ENCODE measurements around the genes RYR1, EIF3K and IFNL3.

- RAMPAGE, long total RNA, result no peak
- RRBS, result under 1% methylated on average over 6 of the region's 55 CpGs
Observed at GRCh38 chr19:38361432-38362216, 12.7 kb upstream of the PSMD8 start.

- RAMPAGE, long total RNA, result no peak
- RRBS, result no CpG with 5 or more reads among the region's 5 CpGs
Observed at GRCh38 chr19:38401059-38401591, 1.8 kb upstream of the FAM98C start.

DNA sequence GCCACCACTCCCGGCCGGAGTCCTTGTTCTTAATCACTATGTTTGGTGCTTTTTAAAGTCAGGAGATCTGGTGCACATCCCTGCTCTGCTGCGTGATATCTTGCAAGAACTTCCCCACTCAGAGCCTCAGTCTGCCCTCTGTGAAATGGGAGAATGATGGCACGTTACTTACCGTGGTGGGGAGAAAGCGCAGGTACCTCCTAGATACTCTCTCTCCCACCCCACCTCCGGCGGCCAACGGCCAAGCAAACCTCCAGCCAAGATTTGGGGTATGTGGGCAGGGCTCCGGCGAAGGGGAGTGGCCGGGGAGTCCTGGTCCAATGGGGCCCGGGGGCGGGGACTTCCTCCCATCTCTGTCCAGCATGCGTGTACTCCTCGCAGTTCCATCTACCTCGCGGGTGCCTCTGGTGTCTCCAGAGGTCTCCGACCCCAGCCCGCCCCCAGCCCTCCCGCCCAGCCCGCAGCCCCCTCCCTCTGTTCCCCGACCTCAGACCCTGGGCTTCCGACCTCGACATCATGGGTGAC, at the start of gene RYR1:
Gene RYR1, plus strand, starts transcription at position 378 of the 525 bp plus-strand sequence.
- RAMPAGE, long total RNA, result no peak
- RRBS, result 2% methylated on average over 4 of the region's 25 CpGs

GRCh38 chr19:38434061-38435420, 1.1 kb downstream of the RYR1 start:
- RAMPAGE, long total RNA, result no peak
- RRBS, result 5% methylated on average over 3 of the region's 20 CpGs

- RAMPAGE, long total RNA, result no peak
- RRBS, result no CpG with 5 or more reads among the region's 23 CpGs
Observed at GRCh38 chr19:38528248-38528777, 89.4 kb downstream of the MAP4K1 start.

- RAMPAGE, long total RNA, result start-site peak on the plus strand at chr19:38619156-38619237, 2,200 and 2,101 reads in 2 replicates
- RRBS, result 1% methylated on average over 5 of the region's 76 CpGs
Observed at GRCh38 chr19:38618563-38619604, at the start of gene EIF3K. Gene EIF3K, plus strand, starts transcription at chr19:38619188.

- RAMPAGE, long total RNA, result no peak
- RRBS, result no CpG with 5 or more reads among the region's 14 CpGs
Observed at GRCh38 chr19:38678302-38679048, 31.0 kb downstream of the ACTN4 start.

DNA sequence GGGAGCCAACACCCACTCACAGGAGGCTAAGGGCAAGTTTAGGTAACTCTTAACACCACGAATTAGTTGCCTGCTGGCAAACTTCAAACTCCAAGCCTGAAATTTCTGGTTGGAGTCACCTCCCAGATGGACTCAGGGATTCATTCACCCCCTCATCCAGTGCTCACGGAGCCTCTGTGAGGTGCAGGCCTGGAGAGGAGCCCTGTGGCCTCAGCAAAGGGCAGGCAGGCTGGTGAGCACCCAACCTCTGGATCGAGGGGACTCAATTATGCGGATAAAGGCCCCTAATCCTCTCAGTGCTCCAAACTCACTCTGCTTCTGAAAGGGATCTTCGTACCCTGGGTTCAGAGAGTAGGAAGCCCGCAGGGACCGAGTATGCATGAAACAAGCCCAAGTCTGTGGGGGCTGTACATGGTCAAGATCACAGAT, 37.8 kb downstream of the ACTN4 start:
- RAMPAGE, long total RNA, result no peak
- RRBS, result no CpG with 5 or more reads among the region's 7 CpGs

GRCh38 chr19:38691733-38692965, 44.7 kb downstream of the ACTN4 start:
- RAMPAGE, long total RNA, result no peak
- RRBS, result no CpG with 5 or more reads among the region's 35 CpGs

DNA sequence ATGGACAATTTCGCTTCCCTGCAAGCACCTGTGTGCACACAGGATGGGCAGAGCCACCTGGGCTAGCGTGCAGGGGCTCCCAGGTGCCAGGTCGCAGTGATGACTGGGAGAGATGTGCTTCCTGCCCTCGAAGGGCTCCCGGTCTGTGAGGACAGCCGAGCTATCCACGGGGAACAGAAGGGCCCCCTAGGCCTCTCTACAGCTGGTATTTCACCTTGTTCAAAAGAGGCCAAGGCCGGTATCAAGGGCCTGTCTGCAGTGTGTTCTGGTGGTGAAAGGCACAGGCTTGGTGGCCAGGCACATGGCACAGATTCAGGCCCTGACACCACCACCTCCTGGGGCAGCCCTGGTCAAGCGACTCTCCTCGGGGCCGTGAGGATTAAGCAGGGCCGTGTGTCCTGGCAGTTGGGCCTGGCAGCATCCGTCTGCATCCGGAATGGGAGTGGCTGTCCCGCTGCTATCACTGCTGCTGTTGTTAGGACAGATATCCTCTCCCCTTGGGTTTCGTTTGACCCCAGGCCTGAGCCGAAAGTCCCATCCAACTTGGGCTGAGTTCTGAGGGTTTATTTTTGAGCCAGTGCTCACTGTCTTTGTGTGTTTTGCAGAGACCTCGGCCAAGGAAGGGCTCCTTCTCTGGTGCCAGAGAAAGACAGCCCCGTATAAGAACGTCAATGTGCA, 38.7 kb downstream of the CAPN12 start:
- RAMPAGE, long total RNA, result no peak
- RRBS, result 87% methylated on average over 4 of the region's 20 CpGs

- RAMPAGE, long total RNA, result no peak
- RRBS, result no CpG with 5 or more reads among the region's 12 CpGs
Observed at GRCh38 chr19:38706770-38707313, 37.4 kb downstream of the CAPN12 start.

DNA sequence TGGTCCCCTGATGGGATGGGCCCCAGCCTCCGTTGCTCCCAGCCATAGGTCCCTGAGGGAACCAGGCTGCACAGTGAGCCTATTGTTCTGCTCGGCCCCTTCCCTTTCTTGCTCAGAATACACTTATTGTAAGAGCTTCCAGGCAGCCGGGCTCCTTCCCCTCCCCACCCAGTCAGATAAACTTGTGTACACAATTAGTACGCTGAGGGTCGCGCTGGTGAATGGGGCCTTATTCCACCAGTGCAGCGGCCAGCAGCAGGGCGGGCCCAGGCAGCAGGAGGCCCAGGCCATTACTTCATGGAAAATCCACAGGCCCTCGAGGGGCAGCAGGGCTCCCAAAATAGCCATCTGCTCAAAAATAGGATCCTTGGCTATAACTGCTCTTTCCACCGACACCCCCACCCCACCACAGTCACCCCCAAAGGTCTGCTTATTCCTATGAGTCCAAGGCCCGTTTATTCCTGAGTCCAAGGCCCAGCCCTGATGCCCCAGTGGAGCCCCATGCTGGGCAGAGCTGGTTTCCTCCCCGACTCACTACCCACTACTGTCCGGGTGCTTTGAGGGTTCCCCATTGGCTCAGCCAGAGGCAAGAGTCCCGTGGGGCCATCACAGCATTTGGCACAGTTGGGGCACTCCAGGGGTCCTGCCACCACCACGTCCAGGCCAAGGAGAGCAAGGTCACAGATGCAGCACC, 22.1 kb downstream of the CAPN12 start:
- RAMPAGE, long total RNA, result no peak
- RRBS, result no CpG with 5 or more reads among the region's 15 CpGs

GRCh38 chr19:38730547-38730742, 13.8 kb downstream of the CAPN12 start:
- RAMPAGE, long total RNA, result no peak
- RRBS, result no CpG with 5 or more reads among the region's 7 CpGs

- RAMPAGE, long total RNA, result no peak
- RRBS, result no CpG with 5 or more reads among the region's 16 CpGs
Observed at GRCh38 chr19:38752691-38753669, 8.7 kb upstream of the CAPN12 start.

- RAMPAGE, long total RNA, result no peak
- RRBS, result no CpG with 5 or more reads among the region's 16 CpGs
Observed at GRCh38 chr19:38816244-38816725, 3.5 kb upstream of the LGALS4 start.

- RAMPAGE, long total RNA, result no peak
- RRBS, result no CpG with 5 or more reads among the region's 11 CpGs
Observed at GRCh38 chr19:38924300-38924956, 6.1 kb downstream of the SARS2 start.

GRCh38 chr19:39131265-39132084, 5.9 kb downstream of the PAK4 start:
- RAMPAGE, long total RNA, result no peak
- RRBS, result no CpG with 5 or more reads among the region's 28 CpGs

DNA sequence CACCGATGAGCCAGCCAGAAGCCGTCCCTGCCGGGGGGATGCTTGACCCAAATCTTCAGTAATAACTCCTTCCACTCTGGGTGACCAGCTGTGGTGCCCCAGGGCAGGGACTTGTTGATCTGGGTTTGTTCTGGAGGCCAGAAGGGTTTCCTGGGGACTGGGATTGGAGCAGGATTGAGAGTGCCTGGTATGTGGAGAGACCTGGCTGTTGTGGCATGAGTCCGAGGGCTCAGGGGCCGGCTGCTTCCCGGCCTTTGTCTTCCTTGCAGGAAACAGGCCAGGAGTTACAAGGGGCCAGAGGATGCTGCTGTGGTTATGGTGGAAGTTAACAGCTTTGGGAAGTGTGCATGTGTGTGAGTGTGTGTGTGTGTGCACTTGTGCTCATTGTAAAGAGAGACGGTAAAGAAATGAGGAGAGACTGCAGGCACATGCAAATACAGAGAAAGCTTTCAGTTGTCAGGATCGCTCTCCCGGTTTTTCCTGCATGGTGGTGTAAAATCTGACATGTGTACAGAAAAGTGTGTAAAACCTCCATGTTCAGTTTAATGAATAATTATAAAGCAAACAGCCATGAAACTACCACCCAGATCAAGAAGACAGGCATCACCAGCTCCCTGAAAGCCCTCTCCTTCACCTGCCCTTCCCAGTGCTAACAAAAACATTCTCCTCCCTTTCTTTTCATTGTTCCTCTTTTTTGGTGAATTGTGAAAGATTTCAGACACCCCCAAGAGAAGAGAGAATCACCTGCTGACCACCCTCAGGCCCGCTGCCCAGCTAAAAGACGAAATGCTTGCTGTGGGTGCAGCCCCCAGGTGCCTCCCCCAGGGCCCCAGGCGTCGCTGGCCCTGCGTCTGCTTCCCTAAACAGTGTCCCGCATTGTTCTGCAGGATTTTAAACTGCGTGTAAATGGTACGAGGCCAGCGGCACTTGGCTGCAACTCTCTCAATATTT, 19.1 kb downstream of the PAK4 start:
- RAMPAGE, long total RNA, result no peak
- RRBS, result no CpG with 5 or more reads among the region's 18 CpGs

- RAMPAGE, long total RNA, result no peak
- RRBS, result 68% methylated on average over 2 of the region's 8 CpGs
Observed at GRCh38 chr19:39244872-39245212, at the start of gene IFNL3. Gene IFNL3, minus strand, starts transcription at chr19:39245006.

- RAMPAGE, long total RNA, result no peak
- RRBS, result no CpG with 5 or more reads among the region's 16 CpGs
Observed at GRCh38 chr19:39297992-39298726, 2.0 kb downstream of the IFNL1 start.